ENCODE data around the gene ENGASE.

DNA sequence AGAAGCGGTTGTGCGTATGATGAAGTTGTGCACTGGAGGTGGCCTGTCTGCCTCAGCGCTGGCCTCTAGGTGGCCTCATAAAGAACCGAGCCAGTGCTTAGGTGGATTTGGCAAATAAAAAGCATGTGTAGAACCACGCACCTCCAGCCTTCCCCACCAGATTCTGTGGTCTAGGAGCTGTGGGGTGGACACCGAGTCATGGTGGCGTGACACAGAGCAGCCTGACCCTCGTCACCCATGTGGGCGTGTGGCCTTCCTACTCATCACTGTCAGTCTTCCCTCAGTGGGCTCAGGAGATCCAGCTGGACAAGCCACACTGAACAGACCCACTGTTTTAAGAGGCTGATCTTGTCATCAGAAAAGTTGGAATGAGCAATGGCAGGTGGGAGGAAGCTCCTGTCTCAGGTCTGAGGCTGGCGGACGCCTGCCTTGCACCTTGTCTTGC lies 34.1 kb downstream of the PGS1 start:
- PRO-cap, result no peak
- RAMPAGE, long total RNA, 4 experiments, result no peak in any of the 4 experiments

GRCh38 chr17:78415989-78416731 lies 37.7 kb downstream of the PGS1 start:
- PRO-cap, result no peak
- RAMPAGE, long total RNA, 4 experiments, result no peak in any of the 4 experiments

- PRO-cap, result unidirectional peak, minus-strand start at chr17:78442726; unidirectional peak, plus-strand start at chr17:78443123; unidirectional peak, plus-strand start at chr17:78443175
- RAMPAGE, long total RNA, 4 experiments, result no peak in any of the 4 experiments
These were observed 64.3 kb downstream of the PGS1 start for GRCh38 chr17:78442600-78443250.

DNA sequence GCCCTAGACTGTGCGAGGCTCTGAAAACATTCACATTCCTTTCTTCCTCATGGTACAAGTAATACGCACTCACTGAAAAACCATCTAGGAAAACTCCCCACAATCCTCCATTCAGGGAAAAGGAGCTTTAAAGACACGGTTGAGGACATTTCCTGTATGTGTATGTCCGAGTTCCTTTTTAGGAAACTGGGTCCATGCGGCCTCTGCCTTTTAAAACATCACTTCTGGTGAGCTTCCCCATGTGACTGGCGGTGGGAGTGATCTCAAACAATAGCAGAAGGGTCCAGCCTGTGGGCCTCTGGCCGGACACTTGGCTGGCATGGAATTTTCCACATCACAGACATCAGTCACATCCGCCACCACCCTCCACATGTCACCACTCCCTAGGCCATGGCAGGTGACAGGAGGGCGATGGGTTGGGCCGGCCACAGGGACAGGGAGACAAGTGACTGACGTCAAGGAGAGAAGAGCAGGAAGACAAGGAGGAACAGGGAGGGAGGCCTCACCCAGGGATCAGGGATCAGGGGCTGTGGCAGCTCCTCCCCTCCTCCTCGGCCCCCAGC lies 83.8 kb downstream of the DNAH17 start:
- PRO-cap, result no peak
- RAMPAGE, long total RNA, 4 experiments, result no peak in any of the 4 experiments

- PRO-cap, result no peak
- RAMPAGE, long total RNA, 4 experiments, result no peak in any of the 4 experiments
These were observed 47.1 kb downstream of the DNAH17 start for GRCh38 chr17:78530003-78530564.

- PRO-cap, result no peak
- RAMPAGE, long total RNA, 4 experiments, result no peak in any of the 4 experiments
These were observed 99.5 kb upstream of the DNAH17 start for GRCh38 chr17:78676291-78677427.

- PRO-cap, result no peak
- RAMPAGE, long total RNA, 4 experiments, result no peak in any of the 4 experiments
These were observed 67.5 kb downstream of the CYTH1 start for GRCh38 chr17:78714458-78715037.

- PRO-cap, result bidirectional peak, plus-strand start at chr17:78736002, minus-strand start at chr17:78735929
- RAMPAGE, long total RNA, 4 experiments, result no peak in any of the 4 experiments
These were observed 46.3 kb downstream of the CYTH1 start for GRCh38 chr17:78735868-78736164.

- PRO-cap, result no peak
- RAMPAGE, long total RNA, 4 experiments, result no peak in any of the 4 experiments
These were observed 42.7 kb downstream of the CYTH1 start for GRCh38 chr17:78739368-78739768.

DNA sequence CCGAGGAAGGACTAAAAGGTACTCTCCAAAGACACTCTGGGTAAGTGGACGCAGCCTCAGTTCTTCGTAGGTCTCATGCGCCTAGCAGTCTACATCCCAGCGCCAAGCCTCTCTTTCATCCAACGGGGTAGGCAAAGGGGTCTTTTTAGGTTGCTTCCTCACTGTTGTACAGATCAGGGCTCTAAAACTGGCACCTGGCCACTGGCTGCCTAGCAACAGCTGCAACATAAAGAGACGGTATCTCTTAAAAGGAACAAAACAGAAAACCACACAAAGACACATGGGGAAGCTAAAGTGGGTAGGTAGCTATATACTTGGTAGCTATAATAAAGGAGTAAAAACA lies 22.9 kb downstream of the CYTH1 start:
- PRO-cap, result no peak
- RAMPAGE, long total RNA, 4 experiments, result no peak in any of the 4 experiments

GRCh38 chr17:78818096-78818485 lies 22.5 kb downstream of the USP36 start:
- PRO-cap, result no peak
- RAMPAGE, long total RNA, 4 experiments, result no peak in any of the 4 experiments

DNA sequence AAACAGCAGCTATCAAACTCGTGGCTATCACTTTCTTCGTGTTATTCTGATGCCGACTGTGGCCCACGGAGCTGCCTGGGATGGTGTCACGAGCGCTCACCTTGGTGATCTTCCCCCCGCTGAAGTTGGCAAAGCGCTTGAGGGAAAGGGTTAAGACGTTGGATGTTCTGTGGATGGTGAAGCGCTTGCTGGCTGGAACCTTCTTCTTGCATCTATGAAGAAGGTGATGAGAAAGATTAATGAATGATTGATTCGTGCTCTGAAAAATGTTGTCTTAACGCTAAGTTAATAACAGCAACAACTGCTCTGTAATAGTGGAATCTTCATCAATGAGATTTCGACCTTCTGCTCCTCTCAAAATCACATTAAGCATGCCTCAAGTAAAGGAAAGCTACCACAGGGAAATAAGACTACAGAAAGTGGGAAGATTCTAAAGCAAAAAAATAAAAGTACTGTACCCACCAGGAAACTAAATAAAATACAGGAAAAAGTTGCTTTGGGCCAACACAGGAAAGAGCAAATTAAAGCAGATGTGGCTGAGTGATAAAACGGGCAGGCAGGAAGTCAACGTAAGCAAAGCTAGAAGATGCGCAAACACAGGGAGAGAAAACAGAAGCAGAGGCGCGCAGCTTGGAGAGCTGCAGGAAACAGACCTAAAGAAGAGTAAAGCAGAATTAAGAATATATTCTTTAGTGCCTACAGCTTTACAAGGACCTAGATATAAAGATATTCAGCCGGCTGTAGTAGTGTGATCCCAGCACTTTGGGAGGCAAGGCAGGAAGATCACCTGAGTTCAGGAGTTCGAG lies 21.8 kb downstream of the USP36 start:
- PRO-cap, result no peak
- RAMPAGE, long total RNA, 4 experiments, result no peak in any of the 4 experiments

GRCh38 chr17:78852662-78853493 lies 12.3 kb upstream of the USP36 start:
- PRO-cap, result no peak
- RAMPAGE, long total RNA, 4 experiments, result no peak in any of the 4 experiments

- PRO-cap, result no peak
- RAMPAGE, long total RNA, 4 experiments, result no peak in any of the 4 experiments
These were observed 14.7 kb upstream of the USP36 start for GRCh38 chr17:78855150-78855945.

- PRO-cap, result unidirectional peak, minus-strand start at chr17:78884379
- RAMPAGE, long total RNA, 4 experiments, result no peak in any of the 4 experiments
These were observed 18.5 kb downstream of the CEP295NL start for GRCh38 chr17:78884250-78885211.

DNA sequence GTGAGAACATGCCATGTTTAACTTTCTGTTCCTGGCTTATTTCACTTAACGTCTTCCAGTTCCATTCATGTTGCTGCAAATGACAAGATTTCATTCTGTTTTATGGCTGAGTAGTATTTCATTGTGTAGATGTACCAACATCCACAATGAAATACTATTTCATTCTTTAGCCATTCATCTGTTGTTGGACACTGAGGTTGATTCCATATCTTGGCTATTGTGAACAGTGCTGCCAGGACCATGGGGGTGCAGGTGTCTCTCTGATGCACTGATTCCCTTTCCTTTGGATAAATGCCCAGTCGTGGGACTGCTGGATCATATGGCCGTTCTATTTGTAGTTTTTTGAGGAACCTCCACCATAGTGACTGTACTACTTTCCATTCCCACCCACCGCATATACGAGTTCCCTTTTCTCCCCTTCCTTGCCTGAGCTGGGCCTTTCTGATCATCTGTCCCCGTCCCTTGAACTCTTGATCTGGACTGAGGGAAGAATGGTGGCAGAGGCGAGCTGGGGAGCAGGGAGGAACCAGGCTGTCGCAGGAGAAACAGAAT lies 7.8 kb upstream of the CEP295NL start:
- PRO-cap, result bidirectional peak, plus-strand start at position 500 of the sequence, minus-strand start at position 477 of the sequence
- RAMPAGE, long total RNA, 4 experiments, result no peak in any of the 4 experiments

GRCh38 chr17:78947283-78948049 lies 22.3 kb upstream of the TIMP2 start:
- PRO-cap, result no peak
- RAMPAGE, long total RNA, 4 experiments, result no peak in any of the 4 experiments

- PRO-cap, result no peak
- RAMPAGE, long total RNA, 4 experiments, result no peak in any of the 4 experiments
These were observed 22.6 kb downstream of the C1QTNF1 start for GRCh38 chr17:79046479-79047156.

GRCh38 chr17:79074505-79075229 lies at the start of gene ENGASE:
Gene ENGASE, plus strand, starts transcription at chr17:79074824.
- PRO-cap, result bidirectional peak, plus-strand start at chr17:79074945, minus-strand start at chr17:79074686
- RAMPAGE, long total RNA, 4 experiments, result start-site peak on the plus strand in 1 of 4 experiments, at chr17:79074907-79074991 at its widest, 7 reads per replicate

DNA sequence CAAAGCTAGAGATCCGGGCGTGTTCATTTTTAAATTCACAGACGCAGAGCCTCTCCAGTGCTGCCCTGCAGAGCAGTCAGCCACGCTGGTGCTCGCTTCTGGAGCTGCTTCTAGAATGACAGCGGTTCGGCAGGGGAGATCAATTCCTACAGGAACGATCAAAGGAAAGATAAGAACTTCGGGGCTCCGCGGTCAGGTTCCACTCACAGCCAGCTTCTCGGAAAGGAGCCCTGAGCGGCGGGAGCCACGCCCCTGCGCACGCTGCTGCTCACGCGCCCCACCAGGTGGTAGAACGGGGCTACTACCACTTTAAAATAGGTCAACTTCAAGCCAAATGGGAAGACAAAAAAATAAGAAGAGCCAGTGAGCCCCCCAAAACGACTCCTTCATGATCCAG lies 209.8 kb downstream of the RBFOX3 start:
- PRO-cap, result no peak
- RAMPAGE, long total RNA, 4 experiments, result no peak in any of the 4 experiments

All from esophagus squamous epithelium (tissue), 4 donors.